LUHMES (cell line): ENCODE results near the genes GCG, SLC38A11, SCN2A and G6PC2.

DNA sequence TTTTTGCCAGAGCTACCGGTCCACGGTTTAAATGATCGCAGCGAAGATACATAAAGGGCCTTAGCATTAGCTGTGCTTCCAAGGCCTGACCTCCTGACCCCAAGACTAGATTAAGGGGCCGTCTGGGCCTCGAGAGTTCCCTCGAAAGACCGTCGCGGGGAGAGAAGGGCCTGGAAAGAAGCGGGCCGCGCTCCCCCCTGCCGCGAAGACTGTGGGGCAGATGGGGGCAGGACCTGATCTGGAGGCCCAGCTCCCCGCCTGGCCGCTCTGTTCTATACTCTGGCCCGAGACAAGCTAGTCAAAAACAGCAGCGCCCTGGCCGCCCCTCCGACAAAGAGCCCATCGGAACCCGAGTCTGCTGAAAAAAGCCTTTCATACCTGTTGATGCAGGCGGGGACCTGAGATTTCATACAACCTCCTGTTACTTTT lies 68.7 kb upstream of the PSMD14 start:
- PRO-cap = no peak

DNA sequence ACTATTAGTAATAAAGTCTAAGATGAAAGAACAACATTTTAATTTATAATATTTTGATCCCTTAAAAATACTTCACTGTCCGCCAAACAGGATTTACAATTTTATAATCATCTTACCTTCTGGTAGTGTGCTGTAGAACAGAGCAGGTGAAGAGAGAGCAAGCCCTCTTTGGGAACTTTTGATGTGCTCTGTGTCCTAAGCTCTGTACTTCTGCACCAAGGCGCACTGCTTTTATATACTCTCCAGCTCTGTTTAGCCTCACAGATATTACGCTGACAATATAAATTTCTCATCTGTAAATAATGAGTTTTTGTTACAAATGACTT lies at the start of gene GCG:
Gene GCG, minus strand, starts transcription at position 206 of the 326 bp plus-strand sequence.
- PRO-cap = no peak

GRCh38 chr2:162768540-162769059 lies 70.0 kb downstream of the KCNH7 start:
- PRO-cap = no peak

GRCh38 chr2:164622224-164623222 lies 1.2 kb upstream of the GRB14 start:
- PRO-cap = no peak

DNA sequence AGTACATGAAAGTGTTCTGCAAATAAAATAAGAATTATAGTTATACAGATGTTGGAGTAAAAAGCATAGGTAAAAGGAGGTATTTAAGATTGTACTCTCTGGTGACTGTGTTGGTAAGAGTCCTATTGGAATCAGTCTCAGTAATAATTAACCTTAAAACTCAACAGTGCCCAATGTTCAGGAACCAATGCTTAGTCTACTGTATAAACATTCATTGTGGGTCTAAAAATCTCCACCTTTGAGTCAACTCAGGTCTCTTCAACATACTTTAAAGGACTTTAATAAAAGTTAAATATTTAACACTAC lies 90.0 kb upstream of the GRB14 start:
- PRO-cap = no peak

DNA sequence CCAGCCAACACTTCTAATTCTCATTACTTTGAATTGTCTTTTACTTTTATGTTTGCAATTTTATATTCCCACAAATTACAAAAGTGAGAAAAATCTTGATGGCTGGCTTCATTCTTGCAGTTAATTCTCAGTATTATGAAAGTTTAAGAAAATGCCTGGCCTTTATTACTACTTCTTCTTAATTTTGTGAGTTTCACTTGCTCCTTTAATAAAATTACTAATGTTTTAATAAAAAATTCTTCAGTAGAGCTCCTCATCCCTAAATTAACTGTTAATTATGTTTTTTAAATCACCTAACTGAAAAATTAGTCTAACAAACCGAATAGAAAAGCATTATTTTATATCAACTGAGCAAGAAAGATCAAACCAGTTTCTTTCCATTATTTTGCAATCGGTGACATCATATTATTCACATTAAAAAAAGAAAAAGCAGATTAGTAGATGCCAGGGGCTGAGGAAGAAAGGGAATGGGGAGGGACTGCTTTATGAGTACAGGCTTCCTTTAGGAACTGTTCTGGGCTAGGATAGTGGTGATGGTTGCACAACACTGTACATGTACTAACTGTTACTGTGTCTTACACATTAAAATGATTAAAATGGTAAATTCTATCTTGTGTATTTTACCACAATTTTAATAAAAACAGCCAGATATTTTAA lies 59.4 kb downstream of the COBLL1 start:
- PRO-cap = no peak

- PRO-cap = no peak
Measured at GRCh38 chr2:164954962-164955757, at the start of gene SLC38A11. SLC38A11 (minus strand) TSS chr2:164955525.

- PRO-cap = no peak
Measured at GRCh38 chr2:164994957-164995211, 39.6 kb upstream of the SLC38A11 start.

DNA sequence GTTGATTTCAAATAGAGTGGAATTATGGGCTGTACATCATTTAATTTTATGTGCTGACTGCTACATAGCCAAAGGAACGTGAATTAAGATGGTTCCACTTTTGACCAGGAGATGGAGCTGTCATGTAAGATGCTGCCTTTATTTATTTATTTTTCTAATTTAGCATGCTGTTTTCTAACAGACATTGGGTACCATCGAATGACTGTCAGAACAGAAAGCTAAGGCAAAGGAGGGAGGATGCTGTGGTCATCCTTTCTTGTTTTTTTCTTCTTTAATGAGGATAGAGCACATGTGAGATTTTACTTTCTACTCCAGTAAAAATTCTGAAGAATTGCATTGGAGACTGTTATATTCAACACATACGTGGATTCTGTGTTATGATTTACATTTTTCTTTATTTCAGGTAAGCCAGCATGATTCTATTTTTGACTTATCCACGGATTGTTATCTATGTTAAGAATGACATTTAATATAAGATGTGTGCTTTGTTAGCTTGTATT lies at the start of gene SCN2A:
Gene SCN2A, plus strand, starts transcription at position 177 of the 500 bp plus-strand sequence.
- PRO-cap = no peak

GRCh38 chr2:166184704-166185244 lies 57.0 kb upstream of the SCN1A start:
- PRO-cap = no peak

GRCh38 chr2:167190292-167190639 lies 102.5 kb upstream of the B3GALT1 start:
- PRO-cap = no peak

- PRO-cap = no peak
Measured at GRCh38 chr2:167689055-167690106, 396.6 kb downstream of the B3GALT1 start.

DNA sequence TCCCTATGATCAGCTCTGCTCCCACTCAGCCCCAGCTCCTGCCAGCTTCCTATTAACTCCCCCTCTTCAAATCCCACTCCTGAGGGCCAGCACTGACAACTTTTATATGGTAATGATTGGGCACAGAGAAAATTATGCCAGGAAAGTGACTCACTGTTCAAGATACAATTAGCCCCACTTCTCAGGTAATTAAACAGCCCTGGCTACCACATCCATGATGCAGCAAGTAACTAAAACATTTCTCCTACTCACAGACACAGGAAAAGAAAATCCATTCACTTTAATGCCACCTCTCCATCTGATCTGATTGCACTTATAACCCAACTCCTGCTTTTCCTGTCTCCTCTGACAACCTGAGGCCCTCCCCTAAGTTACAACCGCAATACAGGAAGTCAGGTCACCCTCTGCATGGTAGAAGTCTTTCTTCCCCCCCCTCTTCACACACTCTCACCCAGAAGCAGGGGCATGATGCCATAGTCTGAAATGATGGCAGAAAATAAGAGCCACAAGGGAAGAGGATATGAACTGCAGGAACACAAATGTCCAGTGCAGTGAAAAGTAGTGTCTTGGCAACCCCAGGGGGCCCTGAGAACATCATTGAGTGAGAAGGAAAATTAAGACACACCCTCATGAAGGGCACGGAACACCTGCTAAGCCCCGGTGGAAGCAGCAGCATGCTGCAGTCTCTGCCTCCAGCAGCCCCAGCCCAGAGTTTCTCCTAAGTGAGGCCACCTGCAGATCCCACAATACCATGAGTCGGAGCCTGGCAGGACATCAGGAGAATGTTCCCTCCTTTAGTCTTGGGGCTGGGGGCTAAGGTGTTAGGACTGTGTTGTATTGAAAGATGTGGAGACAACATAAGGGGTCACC lies 54.3 kb downstream of the STK39 start:
- PRO-cap = no peak

DNA sequence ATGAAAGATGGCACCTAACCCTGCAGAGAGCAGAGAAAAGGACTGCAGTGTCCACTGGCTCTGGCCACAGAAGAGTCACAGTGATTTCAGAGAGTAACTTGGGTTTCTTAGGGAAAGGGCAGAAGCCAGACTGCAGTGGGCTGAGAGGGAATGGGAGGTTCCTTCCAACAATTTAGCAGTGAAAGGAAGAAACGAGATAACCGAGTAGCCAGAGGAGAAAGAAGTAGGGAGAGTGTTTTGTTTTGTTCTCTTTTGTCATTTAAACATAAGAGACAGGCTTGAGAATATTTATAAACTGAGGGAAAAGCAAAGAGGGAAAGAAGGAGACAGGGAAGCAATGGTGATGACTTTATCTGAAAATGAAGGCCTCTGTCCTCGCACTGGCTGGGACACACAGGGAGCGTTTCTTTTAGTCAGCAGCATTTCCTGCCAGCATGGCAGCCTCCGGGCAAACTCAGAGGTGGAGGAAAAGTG lies 6.5 kb downstream of the STK39 start:
- PRO-cap = no peak

DNA sequence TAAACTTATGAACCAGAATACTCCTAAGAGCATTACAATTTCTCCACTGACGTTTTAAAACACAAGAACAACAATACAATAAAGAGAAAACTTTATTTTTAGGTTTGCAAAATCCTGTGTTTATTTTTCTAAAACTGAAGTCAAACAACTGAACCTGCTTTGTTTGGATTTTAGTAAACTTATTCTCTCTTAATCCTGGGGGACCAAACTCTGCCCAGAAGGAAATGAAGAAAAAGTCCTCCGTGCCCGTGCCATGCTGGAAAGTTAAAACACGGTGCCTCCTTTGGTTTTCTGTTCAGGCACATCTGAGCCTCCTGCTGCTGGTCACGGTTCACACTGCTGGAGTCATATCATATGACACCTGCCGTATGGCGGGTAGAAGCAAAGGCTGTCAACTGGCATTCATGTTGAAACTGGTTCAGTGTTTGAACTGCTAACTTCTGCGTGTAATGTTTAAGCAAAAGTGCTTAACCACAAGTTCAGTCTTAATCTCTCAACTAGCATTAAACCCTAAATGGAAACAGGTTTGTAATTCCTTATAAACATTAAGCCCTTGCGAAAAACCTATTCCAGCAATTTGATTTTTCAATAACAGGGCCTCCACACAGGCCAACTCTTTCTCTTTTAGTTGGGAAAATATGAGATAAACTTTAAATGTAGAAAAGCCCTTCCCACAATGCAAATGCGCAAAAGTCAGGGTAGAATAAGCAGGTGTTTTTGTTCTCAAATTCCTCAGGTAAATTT lies 3.1 kb downstream of the STK39 start:
- PRO-cap = bidirectional peak, plus-strand start at position 294 of the sequence, minus-strand start at position 271 of the sequence

DNA sequence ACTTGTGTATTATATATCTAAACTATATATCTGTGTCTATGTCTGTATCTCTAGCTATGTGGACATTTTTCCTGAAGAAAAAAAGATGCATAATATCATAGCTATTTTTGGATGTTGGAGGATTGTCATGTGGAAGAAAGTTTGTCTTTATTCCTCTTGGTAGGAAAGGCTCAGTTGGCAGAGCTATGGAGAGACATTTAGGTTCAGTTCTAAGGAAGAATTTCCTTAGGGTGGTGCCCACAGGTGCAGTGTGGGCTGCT lies 68.7 kb downstream of the CERS6 start:
- PRO-cap = no peak

DNA sequence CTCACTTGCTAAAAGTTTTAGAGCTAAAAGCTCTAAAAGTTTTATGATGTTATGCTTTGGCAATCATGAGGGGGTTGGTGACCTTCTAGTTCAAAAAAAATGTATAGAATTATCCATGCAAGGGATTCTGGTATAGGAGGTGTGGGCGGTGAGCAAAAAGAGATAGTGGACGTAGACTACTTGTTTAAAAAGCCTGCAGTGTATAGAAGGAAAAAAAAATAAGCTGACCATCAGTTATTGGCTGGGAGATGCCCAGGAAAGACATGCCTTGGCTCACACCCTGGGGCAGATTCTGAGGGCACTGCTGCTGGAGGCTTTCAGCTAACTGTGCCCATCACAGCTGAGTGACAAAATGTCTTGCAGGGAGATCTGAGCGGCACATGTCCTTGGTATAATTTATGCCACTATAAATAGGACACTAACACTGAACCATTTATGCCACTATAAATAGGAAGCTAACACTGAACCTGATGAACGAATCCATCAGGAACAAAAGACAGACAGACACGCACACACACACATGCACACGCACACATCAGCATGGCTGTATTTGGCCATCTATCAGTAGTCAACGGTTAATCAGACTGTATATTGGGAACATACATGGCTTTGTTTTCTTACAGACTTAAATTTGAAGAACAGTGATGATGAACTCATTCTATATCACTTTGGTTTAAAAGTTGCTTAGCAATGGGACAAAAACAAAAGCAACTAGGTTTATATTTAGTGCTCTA lies 68.2 kb upstream of the NOSTRIN start:
- PRO-cap = no peak

DNA sequence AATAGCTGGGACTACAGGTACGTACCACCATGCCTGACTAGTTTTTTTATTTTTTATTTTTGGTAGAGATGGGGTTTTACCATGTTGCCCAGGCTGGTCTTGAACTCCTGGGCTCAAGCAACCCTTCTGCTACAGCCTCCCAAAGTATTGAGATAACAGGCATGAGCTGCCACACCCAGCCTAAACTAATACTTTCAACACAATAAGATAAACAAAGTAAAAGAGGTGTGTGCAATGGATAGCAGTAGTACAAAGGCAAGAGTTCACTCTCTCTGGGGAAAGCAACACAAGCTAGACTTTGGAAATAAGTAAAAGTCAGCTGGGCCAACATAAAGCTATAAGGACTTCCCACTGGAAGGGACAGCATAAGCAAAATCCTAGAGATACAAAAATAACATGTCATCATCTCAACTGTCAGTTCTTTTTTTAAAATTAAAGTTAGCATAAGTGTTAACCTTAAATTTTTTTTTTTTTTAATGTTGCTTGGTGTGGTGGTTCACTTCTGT lies 5.2 kb upstream of the NOSTRIN start:
- PRO-cap = no peak

DNA sequence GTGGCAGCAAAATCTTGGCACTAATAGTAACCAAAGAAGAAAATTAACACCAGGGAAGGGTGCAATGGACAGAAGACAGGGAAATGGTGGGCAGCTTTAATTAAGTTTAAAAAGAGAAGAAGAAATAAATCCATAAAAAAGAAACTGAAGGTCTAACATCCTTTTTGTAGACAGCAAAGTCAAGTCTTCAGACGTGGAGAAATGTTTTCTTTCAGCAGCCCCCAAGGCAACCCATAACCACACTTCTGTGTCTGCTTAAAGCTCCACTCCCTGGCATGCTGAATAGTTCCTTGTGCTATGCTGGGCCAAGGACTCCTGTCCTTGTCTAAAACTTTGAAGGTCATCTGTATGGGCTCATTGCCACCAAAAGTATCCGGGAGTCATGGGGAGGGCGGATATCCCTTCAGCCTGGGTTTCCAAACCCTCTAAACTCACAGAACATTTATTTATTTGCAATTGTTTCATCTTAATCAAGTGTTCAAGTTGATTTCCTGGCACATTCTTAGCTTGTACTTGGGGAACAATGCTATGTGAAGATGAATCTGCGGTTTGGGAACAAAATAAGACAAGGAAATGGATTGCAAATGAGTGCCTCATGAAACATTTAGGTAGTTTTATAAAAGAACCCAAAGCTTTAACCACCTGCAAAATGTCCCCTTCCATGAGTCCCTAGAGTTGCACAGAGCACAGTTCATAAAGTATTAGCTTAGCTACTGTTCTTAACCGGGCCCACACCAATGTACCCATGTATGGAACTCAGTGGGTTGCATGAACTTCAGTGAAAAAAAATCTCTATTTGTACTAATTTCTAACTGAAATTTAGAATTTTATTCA lies 1.8 kb downstream of the NOSTRIN start:
- PRO-cap = no peak

DNA sequence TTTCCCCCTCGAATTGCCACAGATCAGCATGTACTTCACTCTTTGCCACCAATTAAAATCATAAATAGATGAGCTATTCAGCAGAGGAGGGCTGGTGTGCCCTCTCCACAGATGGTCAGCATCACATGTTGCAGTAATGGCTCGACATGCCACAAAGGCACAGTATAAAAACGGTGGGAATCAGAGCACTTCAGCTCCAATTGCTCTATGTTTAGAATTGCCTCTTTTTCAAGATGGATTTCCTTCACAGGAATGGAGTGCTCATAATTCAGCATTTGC lies at the start of gene G6PC2:
Gene G6PC2, plus strand, starts transcription at position 193 of the 279 bp plus-strand sequence.
- PRO-cap = no peak